ENCODE measurements around a stretch of chr2.

GRCh38 chr2:87531471-87531982, 216.4 kb upstream of the PLGLB2 start:
- RRBS, result no CpG with 5 or more reads among the region's 7 CpGs

DNA sequence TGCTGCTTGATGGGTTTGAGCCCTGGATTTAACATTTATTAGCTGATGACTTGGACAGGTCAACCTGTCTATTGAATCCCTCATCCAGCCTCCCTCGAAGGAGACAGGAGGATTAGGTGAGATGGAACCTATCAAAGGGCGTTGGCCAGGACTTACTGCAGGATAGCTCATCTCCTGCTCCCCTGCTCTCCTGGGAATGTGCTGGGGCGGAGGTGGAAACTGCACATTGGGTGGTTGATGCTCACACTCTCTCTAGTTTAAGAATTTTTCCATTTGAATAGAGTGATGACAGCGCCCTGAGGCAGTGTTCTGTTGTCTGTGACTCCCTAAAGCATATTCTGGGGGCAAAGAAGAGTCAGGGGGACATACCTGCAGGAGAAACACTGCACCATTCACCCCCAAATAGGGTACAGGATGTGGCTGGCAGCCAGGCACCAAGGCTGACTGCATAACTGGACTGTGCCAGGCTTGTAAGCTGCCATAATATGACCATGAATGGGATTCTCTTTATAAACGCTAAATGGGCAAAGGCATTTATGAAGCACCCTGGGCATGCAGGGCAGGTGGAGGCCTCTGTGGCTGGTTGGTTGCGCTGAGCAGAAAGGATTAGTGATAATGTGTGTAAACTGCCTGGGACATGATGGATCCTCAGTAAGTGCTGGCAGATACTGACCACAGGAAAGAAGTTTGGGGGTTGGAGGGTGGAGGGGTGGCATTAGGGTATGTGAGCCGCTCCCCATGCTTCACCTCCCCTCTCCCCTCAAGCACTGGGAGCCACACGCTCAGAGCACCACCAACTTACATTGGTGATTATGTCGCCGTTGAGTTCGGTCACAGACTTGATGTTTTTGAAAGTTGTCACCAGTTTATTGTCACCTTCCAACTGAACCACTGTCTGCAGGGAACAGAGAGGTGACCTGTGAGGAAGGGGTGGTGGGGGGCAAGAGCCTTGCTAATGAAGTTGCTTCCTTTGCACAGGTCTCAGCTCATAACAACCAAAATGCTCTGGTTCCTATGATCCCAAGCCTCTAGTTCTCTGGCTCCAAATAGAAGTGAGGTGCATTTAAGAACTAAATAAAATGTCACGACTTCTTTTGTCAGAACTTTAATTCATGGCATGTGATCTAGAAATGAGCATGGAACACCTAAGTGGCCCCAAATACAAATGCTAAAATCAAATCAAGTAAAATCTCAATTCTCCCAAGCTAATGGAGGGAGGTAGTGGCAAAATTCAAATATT, 3.8 kb downstream of the FABP1 start:
- RRBS, result no CpG with 5 or more reads among the region's 12 CpGs

DNA sequence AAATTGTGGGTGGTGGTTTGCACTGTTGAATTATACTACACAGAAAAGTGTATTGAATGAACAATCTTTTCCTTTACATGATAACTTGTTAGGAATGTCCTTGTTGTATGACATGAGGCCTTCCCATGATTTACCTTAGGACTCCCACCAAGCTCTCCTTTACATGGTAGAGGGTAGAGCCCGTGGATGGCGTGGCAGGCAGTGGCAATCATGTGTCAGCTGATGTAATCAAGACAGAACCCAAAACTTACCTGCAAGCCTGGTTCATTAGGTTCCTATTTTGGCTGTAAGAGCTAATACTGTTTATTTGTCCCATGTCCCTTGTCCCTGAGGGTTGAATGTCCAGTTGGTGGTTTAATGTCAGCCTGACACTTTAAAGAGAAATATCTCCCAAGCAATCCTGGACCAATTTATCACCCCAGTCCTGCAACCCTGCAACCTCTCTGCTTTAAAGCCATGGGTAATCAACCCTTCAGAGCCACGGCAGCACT, 5.9 kb upstream of the FABP1 start:
- RRBS, result no CpG with 5 or more reads among the region's 3 CpGs

DNA sequence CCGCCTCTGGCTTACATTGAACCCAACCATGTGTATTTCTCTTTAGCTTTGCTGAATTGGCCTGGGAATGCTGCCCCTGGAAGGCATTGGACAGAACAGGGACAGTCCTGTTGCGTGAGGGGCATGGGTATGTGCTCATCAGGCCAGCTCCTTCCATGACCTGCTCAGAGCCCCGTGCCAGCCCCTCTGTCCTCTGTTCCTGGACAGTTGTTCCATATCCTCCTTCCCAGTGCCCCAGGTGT, 956 bp downstream of the THNSL2 start:
- RRBS, result no CpG with 5 or more reads among the region's 3 CpGs

- RRBS, result no CpG with 5 or more reads among the region's 2 CpGs
These were observed 18.0 kb downstream of the EIF2AK3 start for GRCh38 chr2:88609233-88609722.

DNA sequence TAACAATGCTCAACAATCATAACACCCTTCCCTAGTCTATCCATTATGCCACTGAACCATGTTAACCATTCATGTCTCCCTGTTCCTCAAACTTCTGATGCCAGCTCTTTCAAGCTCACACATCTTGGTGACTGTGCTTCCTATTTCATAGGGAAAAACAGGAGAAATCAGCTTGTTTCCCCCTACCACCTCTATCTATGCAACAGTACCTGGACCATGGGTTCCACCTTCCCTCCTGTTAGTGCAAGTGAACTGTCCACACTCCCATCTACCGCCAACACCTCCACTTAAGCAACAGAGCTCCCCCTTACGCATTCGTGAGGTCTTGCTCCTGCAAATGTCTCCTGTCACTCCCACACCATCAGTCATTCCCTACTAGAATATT, 12.3 kb downstream of the EIF2AK3 start:
- RRBS, result no CpG with 5 or more reads among the region's 3 CpGs

- RRBS, result no CpG with 5 or more reads among the region's 3 CpGs
These were observed 7.4 kb downstream of the RPIA start for GRCh38 chr2:88698712-88699403.

DNA sequence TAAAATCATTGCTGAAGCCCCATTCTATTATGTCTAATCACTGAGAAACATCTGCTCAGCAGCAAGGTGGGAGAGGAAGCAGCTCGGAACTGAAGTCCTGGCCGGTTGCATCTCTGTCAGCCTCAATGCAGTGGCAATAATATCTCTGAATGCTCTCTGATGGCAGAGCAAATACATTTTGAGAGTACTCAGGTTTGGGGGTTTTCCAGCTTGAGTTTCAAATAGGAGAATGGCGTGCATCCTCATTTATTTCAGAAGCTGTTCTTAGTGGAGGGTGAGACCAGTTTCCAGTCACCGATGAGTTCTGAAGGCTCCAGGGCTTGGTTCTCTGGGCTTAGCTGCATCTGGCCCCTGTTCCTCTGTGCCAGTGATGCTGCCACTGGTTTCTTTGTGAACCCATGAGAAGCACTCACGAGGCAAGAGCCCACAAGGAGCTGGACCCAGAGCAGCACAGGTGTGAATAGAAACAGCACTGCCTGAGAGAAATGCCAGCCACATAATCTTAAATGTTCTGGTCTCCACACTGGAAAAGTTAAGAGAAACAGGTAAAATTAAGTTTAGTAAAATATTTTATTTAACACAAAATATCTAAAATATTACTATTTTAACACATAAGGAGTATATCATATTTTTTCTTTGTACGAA, 63.4 kb downstream of the RPIA start:
- RRBS, result no CpG with 5 or more reads among the region's 6 CpGs

- RRBS, result no CpG with 5 or more reads among the region's 6 CpGs
These were observed 394.0 kb downstream of the RPIA start for GRCh38 chr2:89085429-89086008.

GRCh38 chr2:89565801-89566304, 874.4 kb downstream of the RPIA start:
- RRBS, result no CpG with 5 or more reads among the region's 3 CpGs

GRCh38 chr2:90244925-90246058, 1553.8 kb downstream of the RPIA start:
- RRBS, result no CpG with 5 or more reads among the region's 107 CpGs

DNA sequence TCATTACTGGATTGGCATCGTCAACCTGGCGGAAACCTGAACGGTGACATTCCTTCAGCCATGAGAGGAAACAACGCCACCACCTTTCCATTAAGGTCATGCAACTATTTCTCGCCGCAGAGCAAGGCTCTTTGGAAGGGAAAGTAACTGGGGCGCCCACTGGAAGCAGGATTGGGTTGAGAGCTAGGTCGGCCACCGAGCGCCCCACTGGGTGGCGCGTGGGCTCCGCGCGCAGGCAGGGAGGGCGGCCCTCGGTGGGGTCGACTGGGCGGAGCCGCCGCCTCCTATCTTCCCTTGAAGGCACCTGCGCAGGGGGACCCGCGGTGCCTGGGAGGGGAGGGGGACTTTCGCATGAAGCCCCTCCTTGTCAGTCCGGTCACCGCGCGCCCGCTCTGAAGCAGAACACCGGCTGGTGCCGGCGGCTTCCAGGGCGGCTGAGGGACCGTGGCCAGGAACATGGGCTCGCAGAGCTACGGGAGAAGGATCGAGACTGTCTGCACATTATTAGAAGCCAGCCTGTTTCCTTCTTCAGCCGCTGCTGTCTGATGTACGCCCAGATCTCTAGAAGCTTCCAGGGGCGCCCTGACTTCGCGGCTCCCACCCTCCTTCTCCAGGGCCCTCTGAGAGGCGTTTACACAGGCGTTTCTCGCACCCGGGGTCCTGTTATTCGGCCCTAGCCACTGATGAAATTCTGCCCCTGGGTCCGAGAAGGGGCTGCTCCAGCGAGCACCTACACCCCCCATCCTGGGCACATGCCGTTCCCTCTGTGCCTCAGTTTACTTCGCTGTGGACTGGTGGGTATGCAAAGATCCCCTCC, 27.3 kb upstream of the MAL start:
- RRBS, result no CpG with 5 or more reads among the region's 52 CpGs

DNA sequence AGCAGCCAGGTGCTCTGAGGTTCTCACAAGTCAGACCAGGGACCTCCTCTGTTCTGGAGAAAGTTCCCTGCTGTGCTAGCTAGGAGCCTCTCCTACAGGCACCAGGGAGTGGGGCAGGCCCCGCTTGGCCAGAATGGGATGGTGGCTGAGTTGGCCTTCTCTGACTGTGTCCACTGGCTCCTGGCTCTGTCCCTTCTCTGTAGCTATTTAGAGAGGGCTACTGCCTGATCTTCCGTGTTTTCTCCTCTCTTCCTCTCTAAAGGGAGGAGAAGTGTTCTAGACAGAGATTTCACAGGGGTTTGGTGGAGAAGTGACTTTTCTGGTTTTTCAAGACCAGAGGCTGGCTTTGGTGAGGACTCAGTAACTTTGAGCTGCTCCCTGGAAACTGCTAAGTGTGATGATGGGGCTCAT, 6.1 kb downstream of the MAL start:
- RRBS, result no CpG with 5 or more reads among the region's 2 CpGs

GRCh38 chr2:95060833-95061281, 35.3 kb downstream of the MAL start:
- RRBS, result no CpG with 5 or more reads among the region's 8 CpGs

DNA sequence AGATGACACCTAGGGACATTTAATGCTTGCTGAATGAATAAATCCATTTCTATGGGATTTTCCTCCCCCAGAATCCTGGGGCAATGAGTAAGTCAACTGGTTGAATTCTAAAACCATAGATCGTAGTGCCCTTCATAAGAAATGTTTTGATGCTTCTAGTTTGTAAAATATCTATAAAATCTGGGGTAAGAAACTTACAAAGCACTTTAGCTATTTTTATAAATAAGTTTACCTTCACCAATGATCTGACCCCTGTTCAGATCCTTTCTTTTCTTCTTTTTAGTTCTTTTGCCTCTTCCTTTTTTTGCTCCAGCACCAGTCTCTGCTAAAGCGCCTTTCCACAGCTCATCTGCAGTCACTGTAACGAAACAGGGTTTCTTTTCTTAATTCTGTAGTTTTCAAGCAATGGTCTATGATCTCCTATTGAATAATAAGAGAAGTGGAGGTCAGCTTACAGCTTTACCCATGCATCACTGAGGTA, 11.9 kb downstream of the MRPS5 start:
- RRBS, result no CpG with 5 or more reads among the region's 3 CpGs

DNA sequence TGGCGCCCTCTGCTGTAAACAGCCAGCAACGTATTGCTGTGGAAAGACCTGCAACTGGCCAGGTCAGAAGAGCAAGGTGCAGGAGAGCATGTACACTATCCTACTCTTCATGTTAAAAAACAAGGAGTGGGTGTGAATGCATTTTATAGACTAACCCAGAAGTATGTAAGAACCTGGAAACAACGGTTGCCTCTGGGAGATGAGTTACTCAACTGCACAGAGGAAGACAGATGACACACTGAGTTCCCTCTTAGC, 6.2 kb downstream of the MRPS5 start:
- RRBS, result no CpG with 5 or more reads among the region's 3 CpGs

GRCh38 chr2:95117664-95118129, 3.9 kb downstream of the MRPS5 start:
- RRBS, result no CpG with 5 or more reads among the region's 3 CpGs

- RRBS, result no CpG with 5 or more reads among the region's 10 CpGs
These were observed 3.5 kb upstream of the KCNIP3 start for GRCh38 chr2:95293551-95294070.

GRCh38 chr2:96112495-96112846, 3.9 kb downstream of the ADRA2B start:
- RRBS, result no CpG with 5 or more reads among the region's 2 CpGs

- RRBS, result no CpG with 5 or more reads among the region's 7 CpGs
These were observed 3.5 kb downstream of the ADRA2B start for GRCh38 chr2:96112847-96113309.

Measured in islet of Langerhans (tissue), 1 donor.